ENCODE results near the gene HIVEP1.

DNA sequence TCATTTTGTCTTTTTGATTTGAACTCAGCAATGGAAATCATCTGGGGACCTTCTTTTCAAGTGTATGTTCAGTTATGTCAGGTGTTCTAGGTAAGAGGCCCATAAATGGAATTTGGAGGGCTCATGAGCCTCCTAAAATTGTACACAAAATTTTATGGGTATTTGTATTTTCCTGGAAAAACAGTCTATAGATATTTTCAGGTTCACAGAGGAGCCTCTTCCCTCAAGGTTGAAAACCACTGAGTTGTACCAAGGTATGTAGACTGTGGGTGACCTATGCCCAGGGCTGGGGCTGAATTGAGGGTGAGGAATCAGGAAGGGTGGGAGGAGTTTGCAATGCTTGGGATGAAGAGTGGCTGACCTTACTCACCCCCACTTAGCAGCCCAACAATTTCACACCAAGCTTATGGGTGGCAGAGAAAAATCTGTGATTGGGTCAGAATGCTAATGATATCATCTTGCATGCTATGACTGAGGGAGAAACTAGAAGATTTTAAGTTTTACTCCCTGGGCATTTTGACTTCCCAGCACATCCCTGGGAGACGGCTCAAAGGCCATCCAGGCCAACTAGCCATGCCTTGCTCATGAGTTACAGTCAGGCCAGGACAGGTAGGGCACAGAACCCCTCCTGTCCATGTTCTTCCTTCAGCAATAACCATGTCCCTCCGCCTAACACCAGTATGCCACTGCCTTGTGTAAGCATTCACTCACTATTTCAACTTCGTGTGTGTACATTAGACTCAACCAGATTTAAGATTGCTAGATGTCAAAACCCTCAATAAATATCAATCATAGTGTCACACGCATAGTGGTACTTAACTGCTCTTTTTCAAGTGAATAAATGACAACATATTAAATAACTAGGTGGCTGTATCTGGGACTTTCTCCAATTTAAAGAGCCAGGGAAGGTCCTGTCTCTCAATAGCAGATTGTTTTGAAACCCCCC lies 16.7 kb downstream of the ADTRP start:
- PRO-cap, 2 experiments: no peak in any of the 2 experiments

DNA sequence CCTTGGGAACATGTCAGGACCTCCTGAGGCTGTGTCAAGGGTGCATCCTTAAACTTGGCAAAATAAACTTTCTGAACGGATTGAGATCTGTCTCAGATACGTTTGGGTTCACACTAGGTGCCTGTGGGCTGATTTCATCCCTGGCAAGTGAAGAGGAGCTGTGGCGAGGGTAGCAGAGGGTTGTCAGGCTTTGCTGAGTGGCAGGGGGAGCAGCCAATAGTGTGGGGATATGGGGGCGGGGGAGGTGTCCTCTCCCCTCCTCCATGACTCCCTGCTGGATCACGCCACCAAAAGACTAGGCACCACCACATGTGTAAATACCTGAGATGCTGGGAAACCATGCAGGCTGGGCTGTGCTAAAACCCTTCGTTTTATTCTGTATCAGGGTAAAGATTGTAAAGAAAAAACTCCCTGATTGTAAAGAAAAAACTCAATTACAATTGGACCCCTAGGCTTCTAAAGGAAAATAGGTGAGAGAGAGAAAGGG lies 26.7 kb upstream of the ADTRP start:
- PRO-cap, 2 experiments: no peak in any of the 2 experiments

GRCh38 chr6:11868257-11868718 lies 89.7 kb upstream of the ADTRP start:
- PRO-cap, 2 experiments: no peak in any of the 2 experiments

DNA sequence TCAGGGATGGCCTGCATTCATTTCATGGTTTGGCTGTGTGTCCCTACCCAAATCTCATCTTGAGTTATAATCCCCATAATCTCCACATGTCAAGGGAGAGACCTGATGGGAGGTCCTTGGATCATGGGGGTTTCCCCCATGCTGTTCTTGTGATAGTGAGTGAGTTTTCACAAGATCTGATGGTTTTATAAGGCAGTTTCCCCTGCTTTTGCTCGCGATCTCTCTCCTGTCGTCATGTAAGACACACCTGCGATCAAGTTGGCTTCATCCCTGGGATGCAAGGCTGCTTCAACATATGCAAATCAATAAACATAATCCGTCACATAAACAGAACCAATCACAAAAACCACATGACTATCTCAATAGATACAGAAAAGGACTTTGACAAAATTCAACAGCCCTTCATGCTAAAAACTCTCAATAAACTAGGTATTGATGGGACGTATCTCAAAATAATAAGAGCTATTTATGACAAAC lies 102.8 kb upstream of the ADTRP start:
- PRO-cap, 2 experiments: peak in 1 of 2 experiments; most common minus-strand start position 223 of the sequence (in 1)

- PRO-cap, 2 experiments: no peak in any of the 2 experiments
Observed at GRCh38 chr6:11943946-11944699, 68.0 kb upstream of the HIVEP1 start.

DNA sequence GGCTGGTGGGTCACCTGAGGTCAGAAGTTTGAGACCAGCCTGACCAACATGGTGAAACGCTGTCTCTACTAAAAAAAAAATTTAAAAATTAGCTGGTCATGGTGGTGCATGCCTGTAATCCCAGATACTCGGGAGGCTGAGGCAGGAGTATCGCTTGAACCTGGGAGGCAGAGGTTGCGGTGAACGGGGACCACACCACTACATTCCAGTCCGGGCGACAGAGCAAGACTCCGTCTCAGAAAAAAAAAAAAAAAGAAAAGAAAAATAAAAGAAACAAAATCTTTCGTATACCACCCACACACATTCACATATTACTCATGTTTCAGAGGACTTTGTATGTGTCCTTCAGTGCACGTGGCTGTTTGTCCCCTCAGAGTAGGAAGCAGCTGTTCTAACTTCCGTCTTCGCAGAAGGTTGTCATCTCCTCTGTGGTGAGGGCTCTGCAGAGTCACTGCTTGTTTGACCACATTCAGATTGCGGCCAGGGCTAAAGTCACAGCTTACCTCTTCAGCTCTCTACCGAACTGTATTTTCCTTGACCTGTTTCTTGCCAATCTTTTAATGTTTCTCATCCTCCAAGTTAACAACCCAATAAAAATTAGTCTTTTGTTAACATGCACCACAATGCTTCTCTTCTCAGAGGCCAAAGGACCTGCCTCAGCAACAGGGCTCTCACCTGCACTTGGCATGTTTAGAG lies 36.6 kb upstream of the HIVEP1 start:
- PRO-cap, 2 experiments: no peak in any of the 2 experiments

DNA sequence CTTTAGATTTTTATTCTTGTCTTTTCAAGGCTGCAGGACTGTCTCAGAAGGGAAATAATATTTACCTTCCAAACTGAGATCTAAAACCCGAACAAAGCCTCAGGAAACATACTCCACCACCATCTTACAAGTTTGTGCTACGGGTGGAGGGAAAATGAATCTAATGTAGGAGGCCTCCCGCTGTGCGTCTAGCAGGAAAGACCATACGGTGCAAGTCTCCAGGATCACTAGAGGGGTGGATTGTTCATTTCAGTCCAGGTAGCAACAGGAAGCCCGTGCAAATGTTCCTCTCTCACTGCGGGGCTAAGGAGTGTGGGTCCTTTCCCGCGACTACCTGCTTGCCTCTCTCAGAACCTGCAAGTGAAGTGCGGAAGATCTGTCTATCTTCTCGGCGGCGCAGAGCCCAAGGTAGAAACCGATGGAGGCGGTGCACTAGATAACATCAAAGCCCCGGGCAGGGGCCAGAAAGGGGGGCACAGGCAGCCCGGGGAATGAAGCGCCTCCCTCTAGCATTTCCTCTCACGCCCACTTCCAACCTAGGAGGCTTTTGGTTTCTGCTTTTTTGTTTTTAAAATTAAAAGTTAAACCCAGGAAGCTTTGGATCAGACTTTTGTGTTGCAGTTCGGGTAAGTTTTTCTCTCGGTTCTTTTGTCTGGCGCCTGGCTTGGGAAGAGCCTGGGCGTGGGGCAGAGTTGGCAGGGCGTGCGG lies 3.7 kb upstream of the HIVEP1 start:
- PRO-cap, 2 experiments: no peak in any of the 2 experiments

- PRO-cap, 2 experiments: peak in 2 of 2 experiments; most common plus-strand start chr6:12012315 (in 2); most common minus-strand start chr6:12012558 (in 2)
Observed at GRCh38 chr6:12012253-12012874, at the start of gene HIVEP1. Gene HIVEP1, plus strand, starts transcription at chr6:12012312.

- PRO-cap, 2 experiments: no peak in any of the 2 experiments
Observed at GRCh38 chr6:12013992-12014490, 1.9 kb downstream of the HIVEP1 start.

DNA sequence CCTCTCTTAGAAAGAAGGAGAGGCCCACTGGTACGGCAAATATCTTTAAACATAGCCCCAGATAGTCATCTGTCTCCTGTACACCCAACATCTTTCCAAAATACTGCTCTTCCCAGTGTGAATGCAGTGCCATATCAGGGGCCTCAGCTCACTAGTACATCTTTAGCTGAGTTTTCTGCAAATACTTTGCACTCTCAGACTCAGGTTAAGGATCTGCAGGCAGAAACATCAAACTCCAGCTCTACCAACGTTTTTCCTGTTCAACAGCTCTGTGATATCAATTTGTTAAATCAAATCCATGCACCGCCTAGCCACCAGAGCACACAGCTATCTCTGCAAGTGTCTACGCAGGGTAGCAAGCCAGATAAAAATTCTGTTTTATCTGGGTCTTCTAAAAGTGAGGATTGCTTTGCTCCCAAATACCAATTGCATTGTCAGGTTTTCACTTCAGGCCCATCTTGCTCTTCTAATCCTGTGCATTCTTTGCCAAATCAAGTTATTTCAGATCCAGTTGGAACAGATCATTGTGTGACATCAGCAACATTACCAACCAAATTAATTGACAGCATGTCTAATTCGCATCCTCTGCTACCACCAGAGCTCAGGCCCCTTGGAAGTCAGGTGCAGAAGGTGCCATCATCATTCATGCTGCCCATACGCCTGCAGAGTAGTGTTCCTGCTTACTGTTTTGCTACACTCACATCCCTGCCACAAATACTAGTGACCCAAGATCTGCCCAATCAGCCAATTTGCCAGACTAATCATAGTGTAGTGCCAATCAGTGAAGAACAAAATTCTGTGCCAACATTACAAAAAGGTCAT lies 112.2 kb downstream of the HIVEP1 start:
- PRO-cap, 2 experiments: no peak in any of the 2 experiments

- PRO-cap, 2 experiments: no peak in any of the 2 experiments
Observed at GRCh38 chr6:12138268-12138827, 126.2 kb downstream of the HIVEP1 start.

DNA sequence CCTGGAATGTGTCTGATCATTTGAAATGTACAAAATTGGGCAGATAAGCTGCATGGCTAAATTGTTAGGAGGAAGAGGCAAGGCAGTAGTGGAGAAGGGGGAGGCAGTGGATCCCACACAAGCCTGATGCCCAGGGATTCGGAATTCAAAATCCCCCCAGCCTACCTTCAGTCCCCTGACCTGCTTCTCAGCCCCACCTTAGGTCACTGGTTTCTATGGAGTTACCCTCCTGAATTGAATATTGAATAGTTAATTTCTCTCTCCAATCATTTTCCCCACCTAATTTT lies 1.3 kb downstream of the EDN1 start:
- PRO-cap, 2 experiments: no peak in any of the 2 experiments

DNA sequence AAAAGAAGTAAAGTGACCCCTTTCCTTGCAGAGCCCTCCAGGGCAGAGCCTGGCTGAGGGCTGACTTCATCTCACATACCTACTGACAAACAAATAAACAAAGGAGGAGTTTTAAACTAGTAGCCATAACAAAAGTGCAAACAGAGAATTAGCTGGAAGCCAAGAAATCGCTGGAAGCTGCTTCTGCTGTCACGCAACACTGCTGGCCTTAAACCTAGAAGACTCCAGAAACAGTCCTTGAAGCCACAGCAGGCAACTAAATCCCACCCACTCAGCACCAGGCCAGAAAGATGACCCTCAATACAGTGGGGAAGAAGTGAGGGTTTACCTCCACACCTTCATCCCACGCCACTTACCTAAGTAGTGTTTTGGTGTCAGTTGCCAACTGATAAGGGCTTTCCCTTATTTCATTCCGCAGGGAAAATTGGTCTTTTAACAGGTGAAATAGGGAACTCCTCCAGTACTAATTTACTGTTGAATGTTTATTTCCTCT lies 46.1 kb downstream of the EDN1 start:
- PRO-cap, 2 experiments: no peak in any of the 2 experiments

DNA sequence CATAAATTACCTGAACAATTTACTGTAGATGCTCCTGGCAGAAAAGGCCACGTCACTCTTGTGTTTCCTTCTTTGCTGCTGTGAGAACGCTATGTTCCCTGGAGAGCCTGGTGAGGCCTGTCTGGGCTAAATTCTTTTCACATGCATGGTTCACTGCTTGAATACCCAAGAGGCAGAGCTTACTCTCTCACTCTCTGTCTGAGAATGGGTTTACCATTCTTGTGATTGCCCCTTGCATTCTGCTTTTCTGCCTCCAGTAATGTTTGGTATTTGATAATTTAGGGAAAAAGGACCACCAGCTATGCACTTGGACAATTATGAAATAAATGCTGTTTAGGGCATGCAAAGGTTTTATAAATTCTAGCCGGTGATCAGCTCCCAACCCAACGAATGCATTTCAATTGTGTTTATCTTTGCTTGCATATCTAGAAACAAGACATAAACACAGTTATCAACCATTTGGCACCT lies 64.5 kb downstream of the EDN1 start:
- PRO-cap, 2 experiments: no peak in any of the 2 experiments

- PRO-cap, 2 experiments: no peak in any of the 2 experiments
Observed at GRCh38 chr6:12366585-12367113, 76.5 kb downstream of the EDN1 start.

GRCh38 chr6:12595266-12595847 lies 121.2 kb upstream of the PHACTR1 start:
- PRO-cap, 2 experiments: no peak in any of the 2 experiments

DNA sequence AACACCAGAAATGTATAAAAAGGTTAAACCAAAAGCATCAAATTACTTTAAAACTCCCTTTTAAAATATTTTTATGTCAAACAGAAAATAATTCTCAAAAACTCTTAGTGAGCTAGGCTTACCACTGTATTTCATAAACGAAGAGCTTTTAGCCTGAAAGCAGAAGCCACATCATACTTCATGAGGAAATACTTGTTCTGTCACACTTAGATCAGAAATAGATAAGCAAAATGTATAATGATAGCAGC lies 70.0 kb upstream of the PHACTR1 start:
- PRO-cap, 2 experiments: no peak in any of the 2 experiments

GRCh38 chr6:13013362-13014493 lies 297.2 kb downstream of the PHACTR1 start:
- PRO-cap, 2 experiments: no peak in any of the 2 experiments

GRCh38 chr6:13271920-13273129 lies 56.0 kb downstream of the TBC1D7 start:
- PRO-cap, 2 experiments: peak in 1 of 2 experiments; most common plus-strand start chr6:13272727 (in 1)

GRCh38 chr6:13355831-13356586 lies 27.7 kb upstream of the TBC1D7 start:
- PRO-cap, 2 experiments: no peak in any of the 2 experiments

All from psoas muscle (tissue), 2 donors.